Vermiform appendix (tissue), 1 donor: ENCODE measurements around the genes ERN1 and SMURF2.

DNA sequence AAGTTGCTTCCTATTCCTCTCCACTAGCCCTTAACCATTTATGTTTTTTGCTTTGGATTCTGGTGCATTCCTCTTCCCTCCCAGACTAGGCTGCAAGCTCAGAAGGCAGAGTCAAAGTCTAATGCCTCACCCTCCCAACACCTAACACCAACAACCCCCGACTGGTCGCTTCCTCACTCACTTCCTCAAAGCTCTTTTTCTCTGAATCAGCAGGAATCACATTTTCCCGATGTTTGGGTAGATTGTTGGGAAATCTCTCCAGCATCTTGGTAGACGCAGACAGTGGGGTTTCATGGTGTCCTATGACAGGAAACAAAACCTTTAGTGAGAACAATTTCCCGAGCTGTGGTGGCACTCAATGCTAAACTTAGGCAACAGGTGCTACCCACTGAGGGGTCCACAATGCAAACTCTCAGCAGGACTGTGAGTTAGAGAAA is 39.9 kb upstream of the ICAM2 start:
- PRO-cap = no peak

DNA sequence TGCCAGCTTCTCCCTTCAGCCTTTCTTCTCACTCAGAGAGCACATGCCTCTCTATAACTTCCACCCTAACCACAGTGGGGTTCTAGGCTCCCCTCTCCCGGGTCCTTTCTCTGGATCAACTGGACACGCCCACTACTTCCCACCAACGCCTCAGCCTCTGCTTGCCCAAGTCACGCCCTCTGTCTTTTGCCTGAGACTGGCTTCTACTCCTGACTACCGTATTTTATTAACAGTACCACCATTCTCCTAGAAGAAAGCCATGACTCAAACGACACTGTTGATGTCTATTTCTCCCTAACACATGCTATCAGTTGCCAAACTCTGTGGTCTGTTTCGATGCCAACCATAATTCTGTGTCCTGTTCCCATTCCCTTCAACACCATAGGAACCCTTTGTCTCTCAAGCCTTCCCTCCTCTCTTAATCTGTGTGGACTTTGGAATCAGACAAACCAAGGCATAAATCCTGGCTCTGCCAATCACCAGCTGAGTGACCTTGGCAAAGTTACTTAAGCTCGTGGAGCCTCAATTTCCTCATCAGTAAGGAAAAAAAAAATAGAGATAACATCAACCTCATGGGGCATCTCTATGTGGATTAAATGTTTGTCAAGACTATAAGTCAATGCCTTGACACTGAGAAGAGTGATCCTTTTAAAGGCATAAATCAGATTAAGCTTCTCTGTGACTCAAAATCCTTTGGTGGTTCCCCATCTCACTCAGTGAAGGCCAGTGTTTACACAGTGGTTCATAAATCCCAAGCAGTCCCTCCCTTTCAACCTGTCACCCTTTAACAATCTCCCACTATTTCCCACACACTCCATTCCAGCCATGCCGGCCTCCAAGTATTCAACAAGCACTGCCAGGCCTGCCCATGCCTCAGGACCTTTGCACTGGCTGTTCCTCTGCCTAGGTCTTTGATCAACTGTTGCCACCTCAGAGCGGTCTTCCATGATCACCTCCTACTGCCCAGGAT is 45.7 kb downstream of the ERN1 start:
- PRO-cap = no peak

- PRO-cap = no peak
These were observed 42.3 kb downstream of the ERN1 start for GRCh38 chr17:64087346-64088421.

DNA sequence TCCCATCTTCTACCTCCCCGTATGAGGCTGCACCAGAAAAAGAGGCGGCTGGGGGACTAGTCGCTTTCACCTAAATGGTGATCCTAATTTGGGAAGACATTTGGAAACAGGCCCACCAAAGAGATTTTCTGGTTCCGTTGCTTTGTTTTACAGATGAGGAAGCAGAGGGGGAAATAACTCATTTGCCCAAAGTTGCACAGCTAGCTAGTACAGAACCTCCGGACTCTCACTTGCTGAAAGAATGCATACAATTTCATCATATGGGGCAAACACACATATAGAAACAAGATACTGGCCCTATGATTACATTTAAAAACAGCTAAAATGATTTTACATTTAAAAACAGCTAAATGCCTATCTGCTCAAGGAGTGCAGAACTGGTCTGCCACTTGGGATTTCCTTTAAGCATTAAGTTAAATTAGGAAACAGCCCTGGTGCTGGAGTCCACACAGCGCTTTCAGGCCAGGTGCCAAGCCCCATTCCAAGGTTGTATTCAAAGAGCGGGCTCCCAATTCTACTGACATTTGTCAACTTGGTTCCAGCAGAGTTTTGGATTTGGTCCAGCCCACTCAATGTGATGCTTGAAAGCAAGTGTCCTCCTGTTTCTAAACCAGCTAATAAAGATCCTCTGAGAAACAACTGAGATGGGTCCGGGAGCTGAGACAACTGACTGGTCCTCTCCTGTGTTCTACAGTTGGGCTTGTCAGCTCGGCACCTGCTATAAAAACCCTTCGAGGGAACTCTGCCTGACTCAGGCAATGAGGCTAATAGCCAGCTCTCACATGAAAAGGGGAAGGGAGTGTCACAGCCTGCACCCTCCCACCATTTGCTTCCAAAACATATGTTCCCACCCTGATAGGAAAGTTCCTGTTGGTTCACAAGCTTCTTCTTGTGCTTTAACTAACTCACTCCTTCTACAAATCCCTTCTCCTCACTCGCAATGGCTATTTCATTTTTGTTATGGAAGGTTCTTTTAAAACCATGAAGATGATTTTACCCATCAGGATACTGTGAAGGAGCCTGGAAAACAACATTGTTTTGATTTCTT is 11.6 kb downstream of the ERN1 start:
- PRO-cap = no peak

DNA sequence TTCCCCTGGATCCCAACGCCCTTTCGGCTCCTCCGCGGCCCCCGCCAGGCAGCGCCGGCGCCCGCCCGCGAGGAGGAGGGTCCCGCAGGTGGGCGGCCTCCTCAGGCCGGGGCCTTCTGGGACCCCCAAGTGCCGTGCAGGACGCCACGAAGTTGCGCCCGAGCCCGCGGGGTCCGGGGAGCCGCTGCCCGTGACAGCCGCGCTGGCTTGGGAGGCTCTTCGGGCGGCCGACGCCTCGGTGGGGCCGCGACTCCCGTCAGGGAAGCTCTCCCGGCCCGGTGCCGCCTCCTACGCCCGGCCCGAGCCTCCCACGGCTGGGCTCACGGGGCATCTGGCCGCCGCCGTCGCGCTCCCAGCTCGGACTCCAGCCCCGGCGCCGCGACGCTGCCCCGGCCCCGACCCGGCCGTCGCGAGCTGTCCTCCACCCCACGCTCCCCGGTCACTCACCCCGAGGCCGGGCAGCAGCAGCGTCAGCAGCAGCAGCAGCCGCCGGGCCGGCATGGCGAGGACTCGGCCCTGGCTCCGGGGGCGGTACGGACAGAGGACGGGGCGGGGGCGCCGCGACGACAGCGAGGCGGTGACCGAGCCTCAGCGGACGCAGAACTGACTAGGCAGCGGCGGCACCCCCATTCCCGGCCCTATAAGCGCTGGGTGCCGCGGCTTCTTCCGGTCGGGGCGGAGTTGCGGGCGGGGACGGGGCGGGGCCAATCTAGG is at the start of gene ERN1:
Gene ERN1 (minus strand): TSS at position 616 of the 714 bp plus-strand sequence.
- PRO-cap = unidirectional peak, minus-strand start at position 364 of the sequence; bidirectional peak, plus-strand start outside the sequence, minus-strand start at position 613 of the sequence

- PRO-cap = no peak
These were observed 50.9 kb upstream of the TEX2 start for GRCh38 chr17:64313994-64314351.

DNA sequence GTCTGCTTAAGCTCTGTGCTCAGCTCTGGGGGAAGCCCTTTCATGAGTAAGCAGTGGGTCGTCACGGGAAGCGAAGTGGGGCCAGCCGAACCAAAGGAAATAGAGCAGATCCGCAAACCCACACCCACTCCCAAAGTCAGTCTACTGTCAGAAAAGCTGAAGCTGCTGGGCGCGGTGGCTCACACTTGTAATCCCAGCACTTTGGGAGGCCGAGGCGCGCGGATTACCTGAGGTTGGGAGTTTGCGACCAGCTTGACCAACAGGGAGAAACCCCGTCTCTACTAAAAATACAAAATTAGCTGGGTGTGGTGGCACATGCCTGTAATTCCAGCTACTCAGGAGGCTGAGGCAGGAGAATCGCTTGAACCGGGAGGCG is 50.0 kb downstream of the PECAM1 start:
- PRO-cap = unidirectional peak, plus-strand start at position 150 of the sequence

GRCh38 chr17:64413408-64414029 is 22.9 kb upstream of the PECAM1 start:
- PRO-cap = no peak

GRCh38 chr17:64585836-64586445 is 76.2 kb downstream of the SMURF2 start:
- PRO-cap = no peak

- PRO-cap = no peak
These were observed 71.3 kb downstream of the SMURF2 start for GRCh38 chr17:64590758-64591243.

GRCh38 chr17:64662147-64663153 is at the start of gene SMURF2:
TSS of gene SMURF2 (minus strand) at chr17:64662307.
- PRO-cap = bidirectional peak, plus-strand start at chr17:64662449, minus-strand start at chr17:64662303

DNA sequence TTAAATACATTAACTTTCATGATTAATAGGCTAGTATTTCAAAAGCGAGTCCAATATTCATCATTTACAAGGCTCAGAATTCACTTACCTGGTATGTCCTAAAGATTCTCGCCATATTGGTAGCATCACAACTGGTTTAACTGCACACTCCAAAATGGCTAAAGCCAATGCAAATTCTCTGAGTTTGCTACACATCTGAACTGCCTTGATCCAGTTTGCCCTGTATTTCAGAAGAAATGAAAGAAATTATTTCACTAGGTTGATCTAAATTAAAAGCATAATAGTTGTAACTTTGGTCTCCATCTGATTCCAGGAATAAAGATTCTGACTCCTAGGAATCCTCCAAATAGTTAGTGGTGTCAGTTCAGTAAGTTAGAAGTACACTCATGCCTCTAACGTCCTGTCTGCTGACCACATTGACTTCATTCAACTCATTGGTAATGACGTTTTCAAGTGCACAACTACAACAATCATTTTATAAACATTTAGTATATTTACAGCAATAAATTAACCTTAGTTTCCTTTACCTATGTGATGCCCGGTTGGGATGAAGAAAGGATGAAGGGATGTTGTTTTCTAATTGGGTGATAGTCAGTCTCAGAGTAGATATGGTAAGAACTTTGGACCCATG is 99.8 kb upstream of the SMURF2 start:
- PRO-cap = no peak

- PRO-cap = bidirectional peak, plus-strand start at chr17:64774395, minus-strand start at chr17:64774220
These were observed 111.9 kb upstream of the SMURF2 start for GRCh38 chr17:64773839-64774668.

DNA sequence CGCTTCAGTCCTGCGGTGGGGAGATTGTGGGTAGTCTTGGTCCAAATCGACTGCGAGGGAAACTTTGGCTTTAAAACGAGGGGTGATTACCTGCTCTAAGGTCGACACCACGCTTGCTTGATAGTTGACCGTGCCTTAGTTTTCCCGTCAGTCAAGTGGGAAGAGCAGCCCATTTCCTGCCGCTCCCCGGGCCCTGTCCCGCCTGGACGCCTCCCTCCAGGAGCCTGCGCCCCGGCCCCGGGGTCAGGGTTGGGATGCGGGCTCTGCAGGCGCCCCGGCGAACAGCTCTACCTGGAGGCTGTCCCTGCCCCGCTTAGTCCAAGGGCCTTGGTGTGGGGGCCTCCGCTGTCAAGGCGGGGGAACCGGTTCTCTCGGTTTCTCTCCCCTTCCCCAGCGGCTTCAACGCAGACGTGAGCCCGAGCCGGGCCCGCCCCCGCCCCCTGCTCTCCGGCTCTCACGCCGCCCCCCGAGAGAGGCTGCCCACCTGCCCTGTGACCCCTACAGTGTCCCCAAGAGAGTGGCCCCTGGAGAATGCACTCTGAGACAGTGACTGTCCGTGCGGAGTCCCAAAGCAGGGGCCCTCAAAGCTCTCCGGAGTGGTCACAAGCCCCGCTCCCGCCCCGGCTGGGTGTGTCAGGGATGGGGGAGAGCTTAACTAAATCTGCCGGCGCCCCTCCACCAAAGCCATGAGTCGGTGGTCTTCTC is 117.4 kb upstream of the SMURF2 start:
- PRO-cap = no peak

DNA sequence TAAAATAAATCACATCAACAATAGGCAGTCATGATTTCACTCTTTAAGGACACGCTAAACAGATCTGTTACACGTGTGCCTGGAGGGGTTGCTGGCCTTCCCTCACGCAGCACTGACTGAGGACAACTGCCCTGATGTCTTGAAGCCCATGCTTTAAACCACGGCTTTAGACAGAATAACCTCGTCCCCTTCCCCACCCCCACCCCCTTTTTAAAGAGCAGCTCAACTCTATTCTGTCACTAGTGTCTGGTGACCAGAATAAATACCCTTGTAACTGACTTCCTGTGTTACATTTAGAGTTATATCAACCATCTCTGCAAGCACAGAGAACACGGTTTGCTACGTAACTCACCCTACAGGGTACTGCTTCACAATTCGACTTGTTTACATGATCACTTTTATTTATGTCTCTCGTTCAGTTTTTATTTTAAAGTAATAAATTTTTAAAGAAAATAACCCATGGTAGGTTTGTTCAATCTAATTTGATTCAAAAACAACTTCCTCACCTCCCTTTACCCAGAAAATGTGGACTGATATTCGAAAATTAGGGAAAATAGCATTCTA is 50.7 kb upstream of the LRRC37A3 start:
- PRO-cap = unidirectional peak, plus-strand start at position 332 of the sequence

DNA sequence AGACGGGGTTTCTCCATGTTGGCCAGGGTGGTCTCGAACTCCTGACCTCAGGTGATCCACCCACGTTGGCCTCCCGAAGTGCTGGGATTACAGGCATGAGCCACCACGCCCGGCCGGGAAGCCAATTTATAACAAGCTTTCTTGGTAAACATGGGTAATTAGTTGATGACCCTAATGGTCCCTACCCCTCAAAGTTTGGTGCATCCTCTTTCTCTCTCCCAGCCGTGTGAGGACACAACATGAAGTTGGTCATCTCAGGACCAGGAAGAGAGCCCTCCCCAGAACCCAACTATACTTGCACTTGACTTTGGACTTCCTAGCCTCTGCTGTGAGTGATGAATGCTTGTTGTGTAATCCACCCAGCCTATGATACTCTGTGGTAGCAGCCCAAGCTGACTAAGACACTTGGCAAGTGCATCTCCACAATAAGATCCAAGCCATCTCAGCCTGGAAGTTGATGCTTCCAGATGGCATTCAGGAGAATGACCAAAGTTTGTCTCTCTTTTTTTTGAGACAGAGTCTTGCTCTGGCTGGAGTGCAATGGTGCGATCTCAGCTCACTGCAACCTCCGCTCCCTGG is 65.6 kb downstream of the GNA13 start:
- PRO-cap = no peak

GRCh38 chr17:65066080-65066283 is 9.4 kb upstream of the GNA13 start:
- PRO-cap = no peak

DNA sequence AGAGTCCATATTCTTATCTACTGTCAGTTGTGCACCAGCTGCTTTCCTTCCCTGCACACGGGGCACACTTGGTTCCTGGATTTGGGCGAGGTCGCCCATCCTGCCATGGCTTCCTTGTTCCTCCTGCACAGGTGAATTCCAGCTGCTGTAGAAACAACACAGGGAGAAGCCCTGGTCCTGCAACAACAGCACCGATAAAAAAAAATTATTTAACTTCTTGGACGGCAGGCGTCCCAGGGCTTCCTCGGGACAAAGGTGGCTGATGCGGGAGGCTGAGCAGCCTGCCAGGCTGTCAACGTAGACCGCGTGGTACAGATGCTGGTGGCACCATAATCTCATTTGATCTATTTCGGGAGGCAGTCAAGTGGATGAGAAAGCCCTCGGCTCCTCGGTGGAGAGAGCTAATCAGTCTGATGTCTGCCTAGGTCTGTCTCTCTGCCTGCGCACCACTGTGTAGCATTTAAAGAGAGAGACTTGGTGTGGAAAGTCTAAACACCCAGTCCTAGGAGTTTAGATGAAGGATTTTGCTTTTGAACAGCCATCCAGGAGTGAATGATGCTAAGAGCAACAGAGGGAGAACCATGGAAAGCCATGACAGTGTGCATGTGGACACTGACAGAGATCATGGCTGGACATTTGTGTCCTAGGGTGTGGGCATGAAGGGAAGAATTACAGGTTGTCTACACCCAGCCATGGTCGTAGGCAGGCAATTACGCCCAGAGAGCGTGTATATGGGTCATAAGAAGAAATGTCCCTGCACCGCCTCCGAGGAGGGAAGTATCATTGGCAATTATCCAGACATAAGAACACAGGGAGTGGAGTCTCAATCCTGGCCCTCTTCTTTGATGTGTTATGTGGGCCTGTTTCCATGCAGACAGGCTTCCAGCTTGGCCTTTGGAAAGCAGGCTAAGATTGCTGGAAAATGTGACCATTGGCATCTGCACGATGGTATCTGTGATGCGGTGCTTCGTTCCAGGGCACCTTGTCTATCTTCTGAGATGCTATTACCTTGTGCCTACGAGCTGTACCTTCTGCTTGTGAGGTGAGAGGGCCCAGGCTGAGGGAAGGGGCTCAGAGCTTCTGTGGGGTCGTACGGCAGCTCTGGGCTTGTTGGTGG is 19.5 kb downstream of the RGS9 start:
- PRO-cap = no peak

- PRO-cap = no peak
These were observed 200.5 kb downstream of the AXIN2 start for GRCh38 chr17:65360958-65361350.

- PRO-cap = no peak
These were observed 151.0 kb upstream of the AXIN2 start for GRCh38 chr17:65712406-65712876.